Measurements from ENCODE around the genes C8B and FGGY.

DNA sequence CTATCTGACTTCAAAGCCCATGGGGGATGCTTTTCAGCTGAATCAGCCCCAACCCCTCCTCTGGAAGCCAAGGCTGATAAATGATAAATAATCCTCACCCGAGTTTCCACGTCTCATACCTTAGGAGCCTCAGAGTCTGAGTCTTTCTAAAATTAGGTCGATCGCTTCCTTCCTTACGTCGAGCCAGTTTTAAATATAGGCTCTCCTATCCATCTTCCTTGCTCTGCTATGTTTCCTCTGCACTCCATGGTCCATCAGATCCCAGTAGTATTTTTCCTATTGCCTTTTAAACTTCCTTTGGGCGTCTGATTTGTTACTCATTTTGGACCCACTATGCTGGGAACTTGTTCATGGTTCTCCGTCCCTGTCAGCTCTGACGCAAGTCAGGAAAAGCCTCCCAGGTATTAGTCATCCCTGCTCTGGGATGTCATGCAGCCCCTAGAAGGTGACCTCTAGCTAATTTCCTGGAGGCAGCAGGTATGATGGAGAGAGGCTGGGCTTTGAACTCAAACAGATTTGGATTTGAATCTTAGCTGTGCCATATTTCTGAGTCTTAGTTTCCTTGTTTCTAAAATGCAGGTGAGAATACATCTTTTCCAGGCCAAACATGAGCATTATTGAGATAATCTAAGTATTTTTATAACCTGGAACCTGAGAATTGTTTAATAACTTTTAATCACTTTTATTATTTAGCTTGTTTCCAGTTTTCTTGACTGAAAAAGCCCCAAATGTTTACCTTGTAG lies 122.6 kb downstream of the PLPP3 start:
- PRO-cap = no peak

DNA sequence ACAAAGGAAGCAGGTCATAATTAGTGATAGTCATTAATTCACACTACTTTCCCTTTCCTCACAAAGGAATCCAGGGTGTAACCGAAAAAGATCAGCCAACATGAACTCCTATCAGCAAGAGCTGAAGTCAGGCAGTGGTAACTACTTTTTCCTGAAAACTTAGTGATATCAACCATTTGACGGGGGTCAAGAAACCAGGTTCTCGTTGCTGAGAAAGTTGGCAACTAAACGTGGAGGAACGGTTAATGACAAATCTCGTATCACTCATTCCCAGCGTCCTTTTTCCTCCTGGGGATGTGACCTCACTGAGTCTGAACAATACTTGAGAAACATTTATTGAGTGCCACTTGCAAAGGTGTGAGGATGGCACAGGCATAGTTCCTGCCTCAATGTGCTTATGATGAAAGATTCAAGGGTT lies 82.3 kb downstream of the PLPP3 start:
- PRO-cap = no peak

DNA sequence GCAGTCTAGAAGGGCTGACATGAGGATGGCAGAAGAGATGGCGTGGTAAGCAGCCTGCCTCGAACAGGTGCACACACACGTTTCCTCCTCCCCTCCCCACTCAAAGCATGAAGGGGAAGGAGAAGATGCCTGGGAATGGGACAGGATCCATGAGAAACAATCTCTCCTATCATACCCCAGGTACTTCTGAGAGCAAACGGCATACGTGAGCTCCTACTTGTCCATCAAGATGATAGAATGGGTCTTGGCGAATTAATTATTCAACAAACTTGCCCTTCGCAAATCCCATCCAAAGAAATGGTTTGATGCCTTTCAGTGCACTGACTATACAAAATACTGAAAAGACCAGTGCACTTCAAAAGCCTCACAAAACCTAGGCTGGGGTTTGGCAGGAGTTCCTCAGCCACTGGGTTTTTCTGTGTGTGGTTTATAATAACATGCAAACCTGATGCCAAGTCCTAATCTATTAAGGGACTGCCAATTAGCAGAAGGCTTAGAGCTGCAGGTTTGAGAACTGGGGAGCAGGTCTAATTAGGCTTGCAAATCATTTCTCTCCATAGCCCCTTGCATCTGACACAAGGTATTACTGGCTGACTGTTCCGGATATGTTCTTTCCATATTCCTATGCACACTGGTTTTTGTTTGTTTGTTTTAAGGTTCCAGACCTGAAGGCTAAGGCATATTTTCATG lies 27.8 kb downstream of the PLPP3 start:
- PRO-cap = no peak

- PRO-cap = no peak
These were observed 824 bp downstream of the PLPP3 start for GRCh38 chr1:56578518-56578960.

DNA sequence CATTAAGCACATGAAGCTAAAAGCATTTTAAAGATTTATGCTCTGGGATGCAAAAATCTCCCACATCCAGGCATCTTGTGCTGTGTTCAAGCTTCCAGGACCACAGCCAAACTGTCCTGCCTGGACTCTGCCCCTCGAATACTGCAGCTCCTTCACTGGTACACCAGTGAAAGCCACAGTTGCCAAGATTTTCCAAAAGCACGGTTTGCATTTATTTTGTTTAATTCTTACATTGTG lies 38.7 kb downstream of the C8B start:
- PRO-cap = no peak

DNA sequence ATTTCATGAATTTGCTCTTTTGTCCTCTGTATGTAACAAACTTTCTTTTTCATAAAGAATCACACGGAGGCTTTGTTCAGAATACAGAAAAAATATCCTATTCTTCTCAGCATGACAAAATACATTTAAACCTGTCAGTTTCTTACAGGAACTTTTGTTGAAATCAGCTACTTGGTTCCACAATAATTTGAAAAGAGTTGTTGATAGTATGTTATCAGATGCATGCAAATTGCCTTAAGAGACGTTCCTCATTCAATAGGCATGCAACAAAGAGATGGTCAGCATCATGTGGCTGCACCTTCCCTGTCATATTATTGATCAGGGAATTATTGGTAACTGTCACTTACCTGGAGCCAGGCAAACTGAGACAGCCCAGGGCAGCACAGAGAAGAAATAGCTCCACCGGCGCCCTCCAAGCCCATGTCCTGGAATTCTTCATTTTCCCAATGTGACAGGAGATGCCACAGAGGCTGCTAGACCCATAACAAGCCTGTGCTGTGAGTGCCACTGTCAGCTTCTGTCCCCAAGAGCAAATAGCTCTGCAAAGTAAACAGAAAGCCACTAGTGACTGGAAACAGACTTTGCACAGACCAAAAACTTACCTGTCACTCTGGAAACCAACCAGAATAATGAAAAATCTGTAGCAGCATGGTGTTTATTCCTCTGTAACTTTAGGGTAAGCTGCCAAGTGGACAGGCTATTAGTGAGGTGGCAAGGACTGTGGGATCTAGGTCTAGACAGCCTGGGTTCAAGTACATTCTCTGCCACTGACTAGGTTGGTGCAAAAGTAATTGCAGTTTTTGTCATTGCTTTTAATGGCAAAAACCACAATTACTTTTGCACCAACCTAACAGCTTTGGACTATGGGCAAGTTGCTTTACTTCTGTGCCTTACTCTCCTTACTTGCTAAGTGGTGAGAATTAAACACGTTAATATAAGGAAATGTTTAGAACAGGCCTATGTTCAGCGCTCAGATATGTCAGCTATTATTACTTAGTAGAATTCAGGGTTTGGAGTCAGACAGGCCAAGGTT lies at the start of gene C8B:
Gene C8B (minus strand): TSS at position 506 of the 1,033 bp plus-strand sequence.
- PRO-cap = no peak

DNA sequence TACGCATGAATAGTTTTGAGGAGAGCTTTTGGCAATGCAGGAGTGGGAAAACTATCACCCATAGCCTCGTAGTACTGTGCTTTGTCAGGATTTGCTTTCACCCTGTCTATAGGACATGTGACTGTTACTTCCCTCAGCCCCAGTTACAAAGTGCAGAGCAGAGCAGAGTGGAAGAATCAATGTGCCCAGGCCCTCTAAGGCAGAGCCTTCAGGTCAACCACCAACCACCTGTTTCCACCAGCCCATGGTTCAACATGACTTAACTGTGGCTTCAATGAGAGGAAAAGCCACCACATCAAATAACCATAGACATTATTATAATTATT lies 68.9 kb upstream of the C8B start:
- PRO-cap = no peak

GRCh38 chr1:57278645-57278895 lies 145.3 kb downstream of the DAB1 start:
- PRO-cap = no peak

DNA sequence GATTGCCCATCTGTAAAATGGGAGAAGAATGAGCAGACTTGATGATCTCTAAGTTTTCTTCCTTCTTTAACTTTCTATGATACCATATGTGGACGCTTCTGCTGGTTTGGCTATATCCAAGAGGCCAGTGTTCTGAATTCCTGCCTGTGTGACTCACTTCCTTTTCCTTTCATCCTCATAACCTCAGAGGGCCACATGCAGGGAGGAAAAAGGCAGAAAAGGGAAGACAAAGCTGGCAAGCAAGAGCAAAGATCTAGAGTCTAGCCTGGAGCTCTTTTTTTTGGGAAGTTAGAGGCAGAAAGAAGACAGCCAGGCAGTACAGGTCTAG lies 151.2 kb downstream of the OMA1 start:
- PRO-cap = no peak

DNA sequence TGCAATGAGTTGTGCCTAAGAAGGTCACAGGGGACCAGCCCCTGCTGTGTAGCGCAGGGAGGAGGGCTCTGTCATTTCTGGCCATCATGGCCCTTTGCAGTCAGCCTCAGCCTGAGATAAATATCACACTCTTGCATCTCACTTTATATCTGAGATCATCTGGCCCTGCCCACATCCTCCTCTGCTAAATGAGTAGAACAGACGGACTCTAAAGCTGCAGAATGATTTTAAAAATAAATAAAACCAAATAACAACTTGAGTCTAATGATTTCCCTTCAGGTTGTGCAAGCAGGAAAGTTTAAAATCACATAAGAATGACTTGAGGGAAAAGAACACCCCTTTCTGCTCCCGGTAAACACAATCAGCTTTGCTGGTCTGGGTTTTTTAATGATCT lies 18.3 kb upstream of the MYSM1 start:
- PRO-cap = no peak

GRCh38 chr1:58785424-58786198 lies 1.8 kb upstream of the JUN start:
- PRO-cap = no peak

DNA sequence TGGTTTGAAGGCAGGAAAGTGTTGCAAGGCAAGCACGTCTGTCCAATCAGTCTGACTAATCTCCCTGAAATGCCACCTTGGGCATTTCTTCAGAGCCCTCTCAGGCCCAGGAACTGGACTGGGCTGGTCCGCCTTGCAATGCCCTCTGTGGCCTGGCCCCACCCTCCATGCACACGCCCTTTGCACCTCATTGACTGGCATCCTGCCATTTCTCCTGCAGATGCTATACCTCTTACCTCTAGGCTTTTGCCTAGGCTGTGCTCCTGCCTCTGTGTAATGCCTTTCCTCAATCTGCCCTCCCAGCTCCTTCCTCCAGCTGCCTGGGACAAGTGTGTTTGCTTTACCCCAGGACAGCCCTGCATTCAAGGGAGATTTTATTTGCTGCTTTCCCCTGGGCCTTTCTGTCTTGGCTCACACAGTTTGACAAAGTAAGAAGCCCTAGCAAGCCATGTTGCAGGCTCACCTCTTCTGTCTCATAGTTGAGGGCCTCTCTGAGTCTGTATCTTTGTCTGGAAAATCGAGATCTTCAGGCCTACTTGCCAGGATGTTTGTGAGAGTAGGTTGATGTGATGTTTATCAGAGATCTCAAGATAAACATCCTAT lies 149.1 kb upstream of the JUN start:
- PRO-cap = no peak

DNA sequence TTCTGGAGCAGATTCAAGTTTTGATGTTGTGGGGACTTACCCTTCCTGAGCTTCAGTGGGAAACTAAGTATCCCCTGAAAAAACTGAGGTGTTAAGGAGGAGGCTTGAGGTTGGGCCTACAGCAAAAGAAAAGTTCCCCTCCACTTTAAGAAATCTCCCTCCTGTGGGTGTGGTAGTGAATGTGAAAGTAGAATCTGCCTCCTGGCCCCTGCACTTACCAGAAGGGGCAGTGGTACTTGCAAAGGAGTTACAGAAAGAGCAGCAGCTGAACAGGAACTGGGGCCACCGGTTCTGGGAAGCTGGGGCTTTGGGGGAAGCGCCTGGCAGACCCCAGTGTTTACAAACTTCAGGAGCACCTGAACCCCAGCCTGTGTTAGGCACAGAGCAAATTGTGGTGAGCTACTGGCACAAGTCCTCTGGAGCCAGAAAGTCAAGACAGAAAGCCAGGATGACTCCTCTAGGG lies 250.2 kb upstream of the FGGY start:
- PRO-cap = no peak

- PRO-cap = no peak
These were observed 218.8 kb upstream of the FGGY start for GRCh38 chr1:59078049-59078493.

DNA sequence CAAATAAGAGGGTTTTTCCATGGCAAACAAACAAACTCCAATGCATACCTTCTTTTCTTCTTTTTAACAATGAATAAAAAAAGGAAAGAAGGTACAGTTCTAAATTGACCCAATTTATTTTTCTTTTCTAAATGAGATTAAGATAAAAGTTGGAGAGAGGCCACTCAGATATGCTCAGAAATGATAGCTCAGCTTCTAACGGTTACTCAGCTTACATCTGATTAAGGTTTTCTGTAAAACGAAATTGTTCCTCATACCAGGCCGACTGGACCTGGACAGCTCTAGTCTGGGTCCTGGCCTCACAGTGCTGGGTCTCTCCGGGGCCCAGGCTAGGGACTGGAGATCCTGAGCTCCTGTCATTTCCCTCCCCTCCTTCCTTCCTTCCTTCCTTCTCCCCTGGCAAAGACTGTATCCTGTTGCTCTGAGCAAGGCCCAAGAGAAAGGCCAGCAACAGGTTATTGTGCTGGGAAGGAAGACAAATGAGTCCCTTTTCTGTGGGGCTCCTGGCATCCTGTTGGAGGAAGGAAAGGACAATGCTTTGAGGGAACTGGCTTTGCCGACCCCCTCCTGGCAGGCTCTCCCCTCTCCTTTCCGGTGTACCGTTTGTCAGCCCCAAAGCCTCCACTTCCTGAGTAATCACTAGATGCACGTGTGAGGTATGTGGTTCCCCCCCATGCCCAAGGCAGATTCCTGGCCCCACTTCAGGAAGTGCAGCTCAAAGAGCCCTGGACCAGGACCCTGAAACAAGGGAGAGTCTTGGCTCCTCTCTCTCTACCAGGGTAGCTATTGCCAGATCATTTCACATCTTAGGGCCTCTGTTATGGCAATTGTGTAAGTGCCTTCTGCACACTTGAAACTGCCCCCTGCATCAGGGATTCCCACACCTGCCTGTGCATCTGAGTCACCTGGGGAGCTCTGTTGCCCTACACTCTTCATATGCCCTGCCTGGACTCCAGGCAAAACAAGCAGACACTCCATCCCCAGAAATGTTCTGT lies 212.8 kb upstream of the FGGY start:
- PRO-cap = no peak

GRCh38 chr1:59296187-59297464 lies at the start of gene FGGY:
FGGY (plus strand) TSS chr1:59297094.
- PRO-cap = no peak

DNA sequence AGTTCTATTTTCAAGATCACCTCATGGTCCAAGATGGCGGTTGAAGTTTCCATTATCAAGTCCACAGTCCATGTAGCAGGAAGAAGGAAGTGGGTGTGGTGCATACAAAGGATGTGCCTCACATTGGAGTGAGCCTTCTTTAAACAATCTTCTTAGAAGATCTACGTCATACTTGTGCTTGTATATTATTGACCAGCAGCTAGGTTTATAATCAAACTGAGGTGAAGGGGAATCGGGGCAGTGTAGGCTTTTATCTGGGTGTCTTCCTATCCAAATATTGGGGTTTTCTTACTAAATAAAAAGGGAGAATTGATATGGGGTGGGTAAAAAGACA lies 93.5 kb downstream of the FGGY start:
- PRO-cap = no peak

- PRO-cap = no peak
These were observed 224.1 kb downstream of the FGGY start for GRCh38 chr1:59520763-59521623.

DNA sequence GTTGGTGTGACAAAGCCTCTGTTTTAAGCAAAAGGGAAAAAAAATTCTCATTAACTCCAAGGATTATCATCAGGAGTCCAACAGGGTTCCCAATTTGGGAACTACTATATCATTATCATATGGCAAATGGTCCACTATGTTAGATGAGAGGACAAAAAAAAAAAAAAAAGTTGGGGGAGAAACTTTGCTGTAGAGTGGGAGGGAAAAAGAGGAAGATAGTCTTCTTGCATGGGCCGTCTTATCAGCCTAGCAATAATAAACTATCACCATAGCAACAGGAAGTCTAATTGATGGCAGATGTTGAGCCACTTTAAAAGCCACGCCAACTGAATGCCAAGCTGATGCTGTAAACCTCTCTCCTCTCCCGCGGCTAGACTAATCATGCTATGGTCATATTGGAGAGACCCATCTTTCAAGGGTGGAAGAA lies 122.3 kb upstream of the HOOK1 start:
- PRO-cap = no peak

DNA sequence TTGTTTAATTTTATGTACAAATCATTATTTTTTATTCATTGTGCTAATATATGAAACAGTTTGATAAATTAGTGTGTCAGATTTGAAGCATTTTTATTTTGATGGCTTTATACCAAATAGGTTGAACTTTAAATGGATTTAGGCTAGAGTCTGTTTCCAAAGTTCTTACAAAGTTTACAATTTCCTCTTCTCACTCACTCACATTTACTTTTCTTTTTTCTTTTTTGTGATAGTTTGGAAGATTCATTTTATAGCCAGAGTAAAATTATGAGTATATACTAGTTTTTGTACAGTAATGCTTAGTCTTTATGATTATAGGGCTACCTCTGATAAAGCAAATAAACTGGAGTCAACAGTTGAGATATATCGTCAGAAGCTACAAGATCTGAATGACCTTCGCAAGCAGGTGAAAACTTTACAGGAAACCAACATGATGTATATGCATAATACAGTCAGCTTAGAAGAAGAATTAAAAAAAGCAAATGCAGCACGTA lies 33.3 kb downstream of the HOOK1 start:
- PRO-cap = no peak

Measured in mesenteric fat pad (tissue), 1 donor.